Measurements from ENCODE around the genes THOC1 and CETN1.

DNA sequence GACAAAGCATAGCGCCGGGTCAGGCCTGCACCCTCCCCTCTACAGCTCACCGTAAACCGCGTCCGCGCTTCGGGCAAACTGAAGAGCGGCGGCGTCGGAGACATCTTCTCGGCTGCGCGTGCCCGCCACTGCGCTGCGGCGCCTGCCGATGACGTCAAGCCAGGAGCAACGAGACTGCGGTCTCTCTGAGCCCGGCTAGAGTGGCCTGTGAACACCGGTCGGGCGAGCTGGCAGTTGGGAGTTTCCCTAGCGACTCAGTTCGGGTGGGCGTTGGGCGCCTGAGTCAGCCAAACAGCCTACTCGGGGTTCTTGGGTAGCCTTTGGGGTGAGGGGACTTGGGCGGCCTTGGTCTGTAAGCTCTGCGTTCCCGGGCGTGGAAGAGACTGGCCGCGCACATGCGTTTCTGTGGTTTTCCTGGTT is at the start of gene THOC1:
Gene THOC1 (minus strand): TSS at position 132 of the 420 bp plus-strand sequence.
- PRO-cap: bidirectional peak, plus-strand start at position 198 of the sequence, minus-strand start at position 130 of the sequence

DNA sequence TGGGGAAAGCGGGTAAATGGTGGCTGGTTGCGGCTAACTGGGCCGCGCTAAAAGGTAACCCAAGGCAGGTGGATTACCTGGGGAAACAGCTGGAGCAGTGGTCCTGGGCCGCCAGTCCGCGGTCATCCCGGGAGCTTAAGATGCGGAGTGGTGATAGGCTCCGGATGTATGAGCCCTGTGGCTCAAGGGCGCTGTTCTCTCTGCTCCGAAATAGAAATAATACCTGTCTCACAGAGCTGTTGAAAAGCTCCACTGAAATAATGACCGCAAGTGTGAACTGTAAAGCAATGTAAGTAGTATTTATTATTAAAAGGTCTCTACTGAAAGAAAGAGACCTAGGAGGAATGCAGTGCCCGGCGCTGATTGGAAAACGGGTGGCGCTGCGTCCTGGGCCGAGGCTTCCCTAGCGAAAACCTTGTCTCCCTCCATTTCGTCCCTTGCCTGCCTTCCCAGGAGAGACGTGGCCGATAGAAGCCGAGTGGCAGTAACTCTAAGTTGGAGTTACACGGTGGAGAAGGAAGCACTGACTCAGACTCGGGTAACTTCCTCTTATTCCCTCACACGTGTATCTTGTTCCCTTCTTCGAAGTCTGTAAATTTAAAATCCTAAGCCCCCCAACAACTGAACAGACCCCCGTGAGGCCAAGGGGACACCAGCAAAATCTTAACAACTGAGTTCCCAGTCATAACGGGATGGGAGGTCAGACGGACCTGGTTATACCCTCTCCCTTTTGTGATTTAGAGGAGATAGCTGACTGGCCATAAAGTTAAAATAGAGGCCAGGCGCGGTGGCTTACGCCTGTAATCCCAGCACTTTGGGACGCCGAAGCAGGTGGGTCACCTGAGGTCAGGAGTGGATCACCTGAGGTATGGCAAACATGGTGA is 731 bp upstream of the THOC1 start:
- PRO-cap: no peak

GRCh38 chr18:518792-519362 is 18.4 kb upstream of the COLEC12 start:
- PRO-cap: no peak

- PRO-cap: no peak
Measured at GRCh38 chr18:580005-580594, at the start of gene CETN1. CETN1 (plus strand) TSS chr18:580380.

DNA sequence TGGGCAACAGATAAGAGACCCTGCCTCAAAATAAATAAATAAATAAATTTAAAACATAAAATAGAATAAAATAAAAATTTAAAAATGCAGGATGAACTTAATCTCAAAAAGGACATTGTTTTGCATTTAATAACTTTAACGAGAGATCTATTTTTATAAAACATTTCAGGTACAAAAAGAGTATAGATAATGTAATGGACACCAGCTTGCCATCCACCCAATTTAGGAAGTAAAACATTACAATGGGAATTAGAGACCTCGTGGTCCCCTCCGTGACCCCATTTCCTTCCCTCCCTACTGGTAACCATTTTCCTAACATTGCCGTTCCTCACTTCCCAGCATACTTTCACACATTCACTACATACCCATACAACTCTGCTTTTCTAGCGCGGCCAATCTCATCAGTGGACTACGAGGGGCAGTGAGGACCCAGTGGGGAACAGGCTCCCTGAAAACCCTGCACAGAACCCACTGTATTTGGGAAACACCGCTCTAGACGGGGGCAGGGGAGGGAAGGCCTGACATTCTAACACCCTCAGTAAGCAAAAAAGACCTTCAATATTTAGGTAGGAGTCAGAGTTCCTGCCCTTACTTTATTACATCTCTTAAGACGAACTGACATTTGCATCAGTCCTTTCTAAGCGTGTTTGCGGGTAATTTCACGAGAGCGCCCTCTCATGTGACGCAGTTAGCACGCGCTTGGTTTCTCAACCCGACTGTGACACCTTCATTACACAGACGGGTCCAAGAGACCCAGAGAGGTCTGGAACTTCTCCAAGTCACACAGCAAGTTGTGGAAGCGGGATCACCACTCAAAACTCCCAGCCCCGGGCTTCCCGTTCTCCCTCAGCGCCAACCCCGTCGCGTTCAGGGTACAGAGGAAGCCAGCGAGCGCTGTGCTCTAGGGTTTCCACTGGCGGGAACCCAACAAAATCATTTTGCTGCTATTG is 1.0 kb downstream of the ENOSF1 start:
- PRO-cap: bidirectional peak, plus-strand start at position 737 of the sequence, minus-strand start at position 607 of the sequence; unidirectional peak, plus-strand start at position 737 of the sequence

DNA sequence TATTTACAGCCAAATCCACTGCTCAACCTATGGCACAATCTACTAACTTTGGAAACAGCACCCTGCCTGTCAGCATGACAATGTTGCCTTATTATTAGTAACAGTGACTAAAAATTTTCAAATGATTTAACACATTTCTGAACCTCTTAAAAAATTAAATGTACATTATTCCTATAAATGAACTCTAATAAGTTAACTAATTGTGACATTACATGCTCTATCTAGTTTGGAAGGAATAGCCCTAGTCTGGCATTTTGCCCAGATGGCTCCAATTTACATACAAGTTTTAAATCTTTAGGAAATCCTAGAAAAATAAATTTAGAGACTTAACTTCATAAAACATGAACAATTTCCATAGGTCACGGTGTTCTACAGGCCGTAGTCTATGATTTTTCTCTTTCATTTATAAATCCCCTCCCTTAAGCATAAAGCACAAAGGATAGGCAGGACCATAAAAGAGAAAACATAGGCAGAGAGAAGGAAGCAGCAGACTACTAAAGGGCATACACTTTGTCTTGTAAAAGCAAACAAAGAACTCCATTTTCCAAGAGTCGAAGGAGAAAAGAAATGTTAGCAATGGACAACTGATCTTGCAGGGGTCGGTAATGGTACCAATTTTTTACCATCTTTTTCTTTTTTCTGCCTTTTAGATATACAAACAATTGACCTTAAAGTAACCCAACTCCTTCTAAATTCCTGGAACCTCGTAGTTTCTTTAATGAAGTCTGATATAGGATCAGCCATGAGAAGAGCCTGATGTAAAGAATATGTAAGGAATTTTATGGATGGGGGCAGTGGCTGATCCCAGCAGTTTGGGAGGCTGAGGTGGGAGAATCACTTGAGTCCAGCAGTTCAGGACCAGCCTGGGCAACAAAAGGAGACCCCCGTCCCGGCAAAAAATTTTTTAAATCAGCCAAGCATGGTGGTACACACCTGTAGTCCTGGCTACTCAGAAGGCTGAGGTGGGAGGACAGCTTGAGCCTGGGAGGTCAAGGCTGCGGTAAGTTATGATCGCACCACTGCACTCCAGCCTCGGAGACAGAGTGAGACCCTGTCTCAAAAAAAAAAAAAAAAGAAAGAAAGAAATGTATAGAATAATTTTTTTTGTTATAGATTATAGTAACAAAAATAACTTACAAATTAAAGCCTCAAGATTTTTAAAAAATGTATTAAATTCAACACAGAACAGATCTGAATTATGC is 33.3 kb downstream of the YES1 start:
- PRO-cap: no peak

GRCh38 chr18:811763-812116 is 302 bp downstream of the YES1 start:
- PRO-cap: no peak

DNA sequence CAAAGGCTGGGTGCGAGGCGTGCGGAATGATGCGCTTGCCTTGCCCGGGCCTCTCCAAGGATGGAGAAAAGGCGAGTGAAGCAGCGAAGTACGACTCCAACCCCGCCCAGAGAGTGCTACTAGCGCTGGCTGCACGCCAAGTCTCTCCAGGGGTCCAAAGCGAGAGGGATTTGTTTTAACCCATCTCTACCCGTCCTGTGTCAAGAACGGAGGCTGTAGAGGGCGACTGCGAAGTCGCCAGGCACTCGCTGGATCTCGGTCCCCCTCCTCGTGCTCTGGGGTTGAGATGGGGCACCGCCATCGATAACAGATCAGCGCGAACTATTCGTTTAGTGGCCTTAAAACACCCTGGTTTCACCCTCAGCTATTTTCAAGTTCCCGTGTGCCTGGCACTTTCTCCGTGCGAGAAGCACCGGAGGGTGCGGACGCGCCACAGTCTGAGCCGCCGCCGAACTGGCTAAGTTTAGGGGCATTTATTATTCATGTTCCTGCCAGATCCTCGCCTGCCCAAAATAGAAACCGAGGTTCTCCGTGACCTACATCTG is 2.0 kb downstream of the ADCYAP1 start:
- PRO-cap: no peak

DNA sequence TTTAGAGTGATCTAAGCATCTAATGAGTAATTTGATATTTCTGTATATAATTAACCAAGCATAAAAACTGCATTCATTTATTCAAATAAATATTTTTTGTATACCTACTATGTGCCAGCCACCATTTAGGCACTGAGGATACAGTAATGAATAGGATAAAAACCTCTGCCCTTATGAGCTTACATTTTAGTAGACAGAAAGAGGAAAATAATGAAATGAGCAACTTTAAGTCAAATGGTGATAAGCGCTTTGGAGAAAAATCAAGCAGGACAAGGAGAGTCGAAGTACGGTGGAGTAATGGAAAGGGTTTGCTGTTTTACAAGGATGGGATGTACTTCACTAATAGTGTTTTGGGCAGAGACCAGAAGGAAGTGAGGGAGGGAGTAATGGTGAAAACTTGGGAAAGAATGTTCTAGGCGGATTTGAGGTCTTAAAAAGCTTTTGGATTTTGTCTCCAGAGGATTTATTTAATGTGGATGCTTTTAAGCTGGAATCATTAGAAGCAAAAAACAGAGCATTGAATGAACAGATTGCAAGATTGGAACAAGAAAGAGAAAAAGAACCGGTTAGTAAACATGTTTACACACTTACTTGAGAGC is 17.5 kb downstream of the NDC80 start:
- PRO-cap: no peak

DNA sequence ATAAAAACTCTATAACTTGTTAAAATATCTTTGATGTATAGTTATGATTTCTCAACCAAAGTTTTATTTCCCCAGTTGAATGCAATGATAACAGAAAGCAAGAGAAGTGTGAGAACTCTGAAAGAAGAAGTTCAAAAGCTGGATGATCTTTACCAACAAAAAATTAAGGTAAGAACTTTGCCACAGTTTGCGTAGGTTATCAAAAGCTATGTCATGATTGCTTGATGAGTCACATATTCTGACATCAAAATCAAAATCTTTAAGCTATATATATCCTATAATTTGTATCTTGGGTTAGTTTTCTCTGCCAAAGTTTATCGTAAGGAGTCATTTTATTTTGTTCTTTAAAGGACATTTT is 35.0 kb downstream of the NDC80 start:
- PRO-cap: no peak

DNA sequence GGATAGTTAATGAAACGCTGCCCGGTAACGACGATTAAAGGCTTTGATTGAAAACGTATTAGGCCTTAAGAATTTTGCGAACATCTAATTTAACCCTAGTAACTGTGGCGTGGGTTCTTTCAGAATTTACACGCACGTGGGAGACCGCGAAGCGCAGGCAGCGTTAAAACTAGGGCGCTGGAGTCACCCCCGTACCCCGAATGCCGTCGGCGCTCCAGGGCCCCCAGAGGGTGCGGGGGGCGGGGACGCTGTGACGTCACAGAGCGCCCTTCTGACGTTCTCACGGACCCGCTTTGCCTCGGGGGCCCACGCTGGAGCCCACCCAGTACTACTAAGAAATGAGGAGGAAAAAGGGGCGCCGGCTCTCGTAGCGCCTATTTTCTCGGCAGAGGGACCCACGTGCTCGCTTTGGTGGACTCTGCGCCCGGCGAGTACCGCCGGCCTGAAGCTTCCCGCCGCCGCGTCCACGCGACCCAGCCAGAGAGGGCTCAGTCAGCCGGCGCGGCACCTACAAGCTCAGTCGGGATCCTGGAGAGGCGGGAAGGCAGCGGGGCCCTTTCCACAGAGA is 537 bp upstream of the SMCHD1 start:
- PRO-cap: bidirectional peak, plus-strand start at position 334 of the sequence, minus-strand start at position 202 of the sequence

DNA sequence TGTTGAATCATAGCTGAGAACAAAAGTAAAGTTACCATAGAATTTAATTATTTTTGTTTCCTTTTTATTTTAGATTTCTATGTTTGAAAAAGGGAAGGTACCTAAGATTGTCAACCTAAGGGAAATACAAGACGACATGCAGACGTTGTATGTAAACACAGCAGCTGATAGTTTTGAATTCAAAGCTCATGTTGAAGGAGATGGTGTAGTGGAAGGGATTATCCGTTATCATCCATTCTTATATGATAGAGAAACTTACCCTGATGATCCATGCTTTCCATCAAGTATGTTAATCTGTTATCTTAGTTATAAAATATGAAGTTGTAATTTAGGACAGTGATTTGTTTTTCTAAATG is 42.2 kb downstream of the SMCHD1 start:
- PRO-cap: no peak

DNA sequence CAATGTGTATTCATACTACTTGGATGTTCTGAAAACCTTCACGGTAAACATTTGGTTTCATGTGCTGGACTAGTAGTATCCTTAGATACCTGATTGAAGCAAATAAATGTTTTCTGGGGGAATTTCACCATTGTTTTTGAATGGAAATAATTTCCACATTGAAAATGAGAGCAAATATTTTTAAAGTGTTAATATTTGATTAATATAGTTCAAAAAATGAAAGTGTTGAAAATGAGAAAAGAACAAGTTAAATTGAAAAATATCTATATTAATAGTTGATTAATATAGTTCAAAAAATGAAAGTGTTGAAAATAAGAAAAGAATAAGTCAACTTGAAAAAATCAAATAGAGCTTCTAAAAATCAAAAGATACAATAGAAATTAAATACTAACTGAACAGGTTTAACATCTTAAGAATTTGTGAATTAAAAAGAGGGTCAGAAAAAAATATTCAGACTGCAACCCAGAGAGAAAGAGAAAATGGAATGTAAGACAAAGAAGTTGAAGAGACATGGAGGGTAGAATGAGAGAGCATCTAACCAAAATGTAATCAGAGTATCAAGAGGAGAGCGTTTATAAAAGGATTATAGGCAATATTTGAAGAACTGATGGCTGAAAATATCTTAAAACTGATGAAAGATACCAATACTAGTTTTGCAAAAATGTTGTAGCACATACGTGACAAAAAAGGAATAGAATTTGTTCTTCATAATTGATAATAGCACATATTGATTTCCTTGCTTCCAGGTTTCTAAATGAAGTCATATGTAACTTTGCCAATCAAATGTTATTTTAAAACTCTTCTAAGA is 65.3 kb upstream of the EMILIN2 start:
- PRO-cap: no peak

- PRO-cap: no peak
Measured at GRCh38 chr18:2802417-2802974, 44.3 kb upstream of the EMILIN2 start.

GRCh38 chr18:2853940-2854666 is 7.3 kb downstream of the EMILIN2 start:
- PRO-cap: no peak

GRCh38 chr18:2901270-2902144 is 54.7 kb downstream of the EMILIN2 start:
- PRO-cap: no peak

- PRO-cap: bidirectional peak, plus-strand start at chr18:2906209, minus-strand start at chr18:2906109
Measured at GRCh38 chr18:2905782-2906306, 59.0 kb downstream of the EMILIN2 start.

GRCh38 chr18:2963059-2963640 is 49.8 kb downstream of the LPIN2 start:
- PRO-cap: bidirectional peak, plus-strand start at chr18:2963350, minus-strand start at chr18:2963231

- PRO-cap: no peak
Measured at GRCh38 chr18:2968075-2969210, 44.5 kb downstream of the LPIN2 start.

DNA sequence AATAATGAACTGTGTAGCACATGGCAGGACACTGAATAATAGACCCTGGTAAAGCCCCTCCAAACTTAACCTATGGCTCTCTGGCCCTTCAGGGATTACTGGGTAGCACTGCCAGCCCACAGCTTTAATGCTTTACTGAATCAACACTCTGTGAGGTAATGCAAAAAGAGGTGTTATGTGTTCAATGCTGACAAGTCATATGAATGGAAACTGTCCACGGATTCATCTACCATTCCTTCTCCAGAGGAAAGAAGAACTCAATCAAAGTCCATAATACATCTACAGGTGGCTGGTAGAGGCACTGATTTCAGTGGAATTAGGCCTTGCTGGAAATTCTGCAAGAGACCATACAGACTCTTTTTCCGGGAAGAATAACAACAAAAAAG is 13.7 kb upstream of the MYOM1 start:
- PRO-cap: no peak

Data from paraaortic lymph node (tissue), 1 donor.